Left colon (tissue), 1 donor: ENCODE measurements around a stretch of chr10.

GRCh38 chr10:4319792-4320389 is 506.1 kb upstream of the AKR1E2 start:
- PRO-cap, result no peak

DNA sequence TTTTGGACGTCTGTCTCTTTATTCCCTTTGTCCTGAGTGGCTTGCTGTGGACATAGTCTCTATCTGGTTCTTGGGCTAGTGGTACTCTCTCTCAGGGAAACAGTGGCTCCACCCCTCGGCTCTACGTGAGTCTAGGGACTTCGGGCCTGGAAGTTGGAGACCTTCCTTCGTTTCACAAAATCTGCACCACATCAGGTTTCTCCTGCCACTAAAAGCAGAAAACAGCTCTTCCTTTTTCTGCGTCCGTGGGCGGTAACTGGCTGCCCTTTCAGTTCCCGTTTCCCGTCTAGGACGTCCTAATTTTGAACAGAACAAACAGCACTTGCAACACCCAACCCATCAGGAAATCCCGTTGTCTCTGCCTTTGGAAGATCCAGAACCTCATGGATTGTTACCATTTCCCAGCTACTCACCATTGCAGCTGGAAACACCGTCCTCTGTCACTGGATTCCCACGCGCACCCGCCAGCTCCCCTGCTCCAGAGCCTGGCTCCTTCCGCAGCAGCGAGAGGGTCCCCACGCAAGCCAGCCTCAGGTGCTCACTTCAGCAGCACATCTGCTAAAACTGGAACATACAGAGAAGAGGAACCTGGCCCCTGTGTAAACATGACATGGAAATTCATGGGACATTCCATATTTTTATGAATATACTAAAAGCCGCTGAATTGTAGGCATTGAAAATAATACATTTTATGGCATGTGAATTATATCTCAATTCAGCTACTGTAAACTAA is 311.4 kb upstream of the AKR1E2 start:
- PRO-cap, result bidirectional peak, plus-strand start at position 342 of the sequence, minus-strand start at position 183 of the sequence

DNA sequence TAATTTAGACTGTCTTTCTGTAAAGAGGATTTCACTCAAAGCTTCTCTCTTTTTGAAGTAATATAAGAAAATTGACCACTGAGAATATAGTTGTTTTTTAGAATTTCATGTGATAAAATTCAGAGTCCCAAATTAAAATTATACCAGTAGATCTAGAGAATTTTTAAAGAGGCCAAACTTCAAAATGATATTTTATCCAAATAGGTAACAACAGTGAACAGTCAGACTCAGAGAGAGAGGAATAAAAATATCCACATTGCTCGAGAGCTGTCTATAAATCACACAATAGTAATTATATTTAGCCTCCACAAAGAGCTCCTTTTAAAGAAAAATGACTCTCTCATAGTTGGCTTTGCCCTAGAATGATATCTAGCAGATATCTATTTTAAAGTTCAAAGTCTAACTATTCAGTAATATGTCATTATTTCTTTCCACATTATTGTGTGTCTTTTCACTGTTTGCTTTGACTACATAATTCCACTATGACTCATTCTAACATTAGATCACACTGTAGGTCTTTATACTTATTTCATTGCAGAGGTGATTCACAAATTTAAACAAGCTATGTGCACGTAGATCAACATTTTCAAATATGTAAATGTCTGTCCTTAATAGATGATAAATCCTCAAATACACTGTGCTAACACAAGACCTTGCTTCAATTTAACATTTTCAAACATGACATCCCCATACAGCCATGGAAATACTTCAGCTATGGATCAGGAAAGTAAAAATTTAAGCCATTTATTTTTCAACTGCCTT is 100.1 kb upstream of the AKR1E2 start:
- PRO-cap, result no peak

- PRO-cap, result no peak
Measured at GRCh38 chr10:4868036-4868825, 42.2 kb downstream of the AKR1E2 start.

DNA sequence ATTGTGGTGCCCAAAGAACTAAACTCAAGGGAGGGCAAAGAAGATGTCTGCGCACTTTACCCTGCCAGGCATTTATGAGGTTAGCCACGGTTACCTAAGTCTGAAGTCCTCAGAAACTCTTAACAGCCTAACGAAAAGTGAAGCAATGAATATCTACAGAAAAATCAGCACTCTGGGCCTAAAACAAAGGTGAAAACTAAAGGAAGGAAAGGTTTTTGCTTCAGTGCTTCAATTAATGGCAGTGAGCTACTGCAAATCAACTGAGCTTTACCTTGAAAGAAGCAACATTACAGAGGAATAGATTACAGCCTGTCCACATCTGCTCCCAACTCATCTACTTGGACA is 347 bp downstream of the TUBAL3 start:
- PRO-cap, result unidirectional peak, minus-strand start at position 76 of the sequence

GRCh38 chr10:5407122-5407565 is 2.5 kb upstream of the TUBAL3 start:
- PRO-cap, result unidirectional peak, minus-strand start at chr10:5407350

DNA sequence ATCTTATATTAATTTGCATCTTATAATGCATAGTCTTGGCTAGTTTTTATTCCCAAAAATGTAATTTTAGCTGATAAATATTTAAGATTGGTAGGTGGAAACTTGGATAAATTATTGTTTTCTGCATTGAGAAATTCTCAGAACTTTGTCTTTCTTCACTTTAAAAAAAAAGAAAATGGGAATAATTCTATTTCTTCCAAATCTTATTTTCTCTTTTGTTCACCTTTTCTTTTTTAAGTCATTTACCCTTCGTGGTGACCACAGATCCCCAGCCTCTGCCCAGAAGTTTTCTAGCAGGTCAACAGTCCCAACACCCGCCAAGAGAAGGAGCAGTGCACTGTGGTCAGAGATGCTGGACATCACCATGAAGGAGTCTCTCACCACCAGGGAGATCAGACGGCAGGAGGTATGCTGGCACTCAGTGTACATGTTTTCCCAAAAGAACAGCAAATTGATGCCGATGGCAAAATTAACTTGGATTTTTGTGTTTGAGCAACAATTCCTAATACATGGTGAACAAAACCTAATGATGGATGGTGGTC is 39.8 kb downstream of the NET1 start:
- PRO-cap, result no peak

- PRO-cap, result no peak
Measured at GRCh38 chr10:5493182-5494317, 5.8 kb downstream of the CALML5 start.

DNA sequence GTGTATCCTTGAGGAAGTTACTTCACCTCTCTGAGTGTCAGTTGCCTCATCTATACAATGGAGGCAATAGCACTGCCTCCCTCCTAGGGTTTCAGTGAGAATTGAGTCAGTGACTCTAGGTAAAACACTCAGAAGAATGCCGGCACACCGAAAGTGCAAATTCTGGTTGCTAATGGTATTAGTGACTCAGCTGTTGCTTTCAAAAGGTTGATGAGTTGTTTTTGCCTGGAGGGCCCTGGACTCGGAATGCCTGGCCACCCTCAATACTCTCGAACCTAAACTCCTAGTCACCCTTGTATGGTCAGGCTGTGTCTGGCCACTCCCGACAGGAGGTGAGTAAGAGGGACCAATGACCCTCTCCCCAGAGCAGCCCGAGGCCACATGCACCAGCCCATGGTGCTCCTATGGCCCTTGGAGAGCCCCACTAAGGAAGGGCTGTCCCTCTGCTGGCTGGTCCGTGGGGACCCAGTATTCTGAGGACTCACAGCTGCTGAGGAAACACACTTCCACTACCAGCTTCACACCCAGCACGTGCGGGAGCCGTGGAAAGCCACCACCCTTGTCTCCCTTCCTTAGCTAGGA is 60.3 kb downstream of the CALML3 start:
- PRO-cap, result no peak

DNA sequence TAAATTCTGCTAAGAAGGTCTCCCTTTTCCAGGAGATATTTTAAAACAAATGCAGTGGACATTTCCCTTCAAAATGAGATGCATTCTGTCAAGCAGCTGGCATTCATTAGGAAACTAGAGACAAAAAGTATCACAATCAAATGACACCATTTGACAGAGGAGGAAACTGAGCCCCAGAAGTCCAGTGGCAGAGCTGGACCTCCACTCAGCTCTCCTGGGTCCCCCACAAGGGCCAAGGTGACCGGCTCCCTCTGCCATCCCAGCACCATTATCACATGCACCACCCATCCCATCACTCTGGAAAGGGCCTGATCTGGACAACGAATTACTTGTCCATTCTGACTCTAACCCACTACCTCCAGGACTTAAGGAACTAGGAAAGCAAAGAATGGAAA is 57.3 kb downstream of the ASB13 start:
- PRO-cap, result no peak

GRCh38 chr10:5747093-5747675 is 62.5 kb downstream of the TASOR2 start:
- PRO-cap, result no peak

DNA sequence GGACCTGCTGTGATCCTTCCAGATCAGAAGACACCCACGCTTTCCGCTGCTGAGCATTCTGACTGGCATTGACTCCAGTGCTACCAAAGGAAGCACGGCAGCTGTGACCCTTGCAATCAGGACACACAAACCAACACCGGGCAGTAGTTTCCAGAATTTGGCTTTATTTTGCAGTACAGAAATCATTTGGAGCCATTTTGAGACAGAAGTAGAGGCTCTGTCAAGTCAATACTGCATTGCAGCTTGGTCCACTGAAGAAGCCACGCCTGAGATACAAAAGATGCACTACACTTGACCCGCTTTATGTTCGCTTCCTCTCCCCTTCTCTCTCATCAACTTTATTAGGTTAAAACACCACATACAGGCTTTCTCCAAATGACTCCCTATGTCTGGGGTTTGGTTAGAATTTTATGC is 48.1 kb downstream of the GDI2 start:
- PRO-cap, result no peak

- PRO-cap, result no peak
Measured at GRCh38 chr10:5773783-5773991, 39.5 kb downstream of the GDI2 start.

GRCh38 chr10:5832991-5833429 is 19.8 kb upstream of the GDI2 start:
- PRO-cap, result unidirectional peak, plus-strand start at chr10:5833159

- PRO-cap, result no peak
Measured at GRCh38 chr10:5840821-5841673, 27.8 kb upstream of the GDI2 start.

- PRO-cap, result no peak
Measured at GRCh38 chr10:5862287-5862854, 27.3 kb downstream of the ANKRD16 start.

- PRO-cap, result no peak
Measured at GRCh38 chr10:5871614-5872294, 17.9 kb downstream of the ANKRD16 start.

- PRO-cap, result no peak
Measured at GRCh38 chr10:5930224-5930690, 40.2 kb downstream of the FBH1 start.

- PRO-cap, result unidirectional peak, plus-strand start at chr10:5971484
Measured at GRCh38 chr10:5971071-5971768, 6.1 kb downstream of the IL15RA start.

- PRO-cap, result no peak
Measured at GRCh38 chr10:5978102-5978373, 695 bp upstream of the IL15RA start.